OCI-LY7 (cell line): ENCODE measurements around the genes GIMD1, RRH and FAM241A.

DNA sequence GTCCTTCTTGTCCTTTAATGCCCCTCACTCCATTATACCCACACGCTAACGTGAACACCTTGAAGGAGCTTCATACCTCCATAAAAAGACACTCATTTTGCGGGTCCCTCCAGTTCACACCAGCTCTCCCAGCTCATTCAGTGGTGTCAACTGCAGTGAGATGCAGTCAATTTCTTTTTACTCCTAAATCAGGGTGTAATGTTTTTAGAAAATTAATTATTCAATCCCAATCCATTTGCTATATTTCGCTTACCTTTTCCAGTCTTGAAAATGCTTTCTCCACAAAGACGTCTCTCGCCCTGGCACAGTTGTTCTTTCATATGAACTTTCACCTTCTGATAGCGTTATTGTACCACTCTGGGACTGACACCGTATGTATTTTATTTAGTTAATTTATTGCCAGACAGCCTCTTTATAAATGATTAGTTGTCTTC, at the start of gene GIMD1:
TSS of gene GIMD1 (minus strand) at position 322 of the 434 bp plus-strand sequence.
- PRO-cap = no peak
- RAMPAGE, long total RNA = no peak

DNA sequence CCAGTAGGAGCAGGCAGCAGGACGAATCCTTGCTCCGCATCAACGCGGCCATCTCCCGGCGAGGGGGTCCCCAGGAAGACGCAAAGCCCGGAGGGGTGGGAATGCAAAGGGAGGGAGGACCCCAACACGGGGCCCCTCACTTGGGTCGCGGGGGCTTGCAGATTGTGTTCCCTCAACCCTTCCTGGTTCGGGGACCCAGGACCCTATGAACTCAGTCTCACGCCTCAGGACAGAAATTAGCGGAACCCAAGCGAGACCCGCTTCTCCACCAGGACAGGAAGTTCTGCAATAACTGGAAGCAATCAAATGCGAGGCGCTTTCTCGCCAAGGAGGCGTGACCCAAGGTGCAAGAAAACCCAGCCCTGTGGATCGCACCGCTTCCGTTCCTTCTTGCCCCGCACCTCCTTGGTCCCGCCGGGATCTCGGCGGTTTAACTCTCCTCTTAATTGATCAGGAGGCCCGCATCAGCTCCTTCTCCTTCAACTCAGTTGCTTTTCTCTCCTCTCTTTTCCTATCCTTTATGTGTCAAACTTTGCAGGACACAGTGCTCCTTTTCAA, 494 bp downstream of the DKK2 start:
- PRO-cap = no peak
- RAMPAGE, long total RNA = no peak

DNA sequence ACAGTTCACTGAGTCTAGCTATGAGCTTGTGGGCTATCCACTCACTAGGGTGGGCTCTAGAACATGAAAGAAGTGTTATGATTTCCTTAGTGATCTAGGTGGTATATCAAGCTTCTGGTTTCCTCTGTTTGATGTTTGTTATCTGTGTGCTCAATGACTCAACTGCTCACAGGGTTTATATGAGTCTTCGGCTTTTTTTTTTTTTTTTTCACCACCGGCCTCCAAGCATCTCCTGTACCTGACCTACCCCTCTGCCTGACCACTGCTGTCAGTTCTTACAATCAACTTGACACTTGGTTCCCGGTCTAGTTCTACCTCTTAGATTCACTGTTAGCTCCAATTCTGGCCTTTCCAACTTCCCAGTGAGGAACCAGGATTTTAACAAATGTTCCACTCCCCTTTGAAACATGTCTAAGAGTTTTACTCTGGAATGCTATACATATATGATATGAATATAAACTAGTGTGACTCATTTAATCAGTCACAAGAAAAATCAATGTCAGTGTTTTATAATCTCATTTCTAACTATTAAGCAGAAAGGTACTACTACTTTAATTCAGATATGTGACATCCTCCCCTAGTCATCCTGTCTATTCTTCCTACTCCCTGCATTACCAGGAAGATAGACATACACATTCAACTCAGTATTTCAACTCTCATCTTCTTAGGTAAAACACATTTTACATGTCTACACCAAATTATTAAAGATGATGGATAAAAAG, 102.9 kb downstream of the PAPSS1 start:
- PRO-cap = no peak
- RAMPAGE, long total RNA = no peak

GRCh38 chr4:107862396-107863267, 37.9 kb downstream of the SGMS2 start:
- PRO-cap = no peak
- RAMPAGE, long total RNA = no peak

DNA sequence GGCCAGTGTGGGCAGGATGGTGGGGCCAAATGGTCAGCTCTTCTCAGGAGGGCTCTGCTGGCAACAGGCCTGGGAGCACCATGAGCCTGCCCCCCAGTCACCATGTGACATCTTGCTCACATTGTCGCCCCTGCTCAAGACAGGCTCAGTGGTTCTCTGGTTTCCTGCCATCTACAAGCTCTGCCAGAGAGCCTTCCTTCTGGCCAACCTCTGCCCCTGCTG, 40.2 kb downstream of the HADH start:
- PRO-cap = no peak
- RAMPAGE, long total RNA = no peak

- PRO-cap = no peak
- RAMPAGE, long total RNA = no peak
These were observed 40.6 kb downstream of the HADH start for GRCh38 chr4:108030210-108030839.

DNA sequence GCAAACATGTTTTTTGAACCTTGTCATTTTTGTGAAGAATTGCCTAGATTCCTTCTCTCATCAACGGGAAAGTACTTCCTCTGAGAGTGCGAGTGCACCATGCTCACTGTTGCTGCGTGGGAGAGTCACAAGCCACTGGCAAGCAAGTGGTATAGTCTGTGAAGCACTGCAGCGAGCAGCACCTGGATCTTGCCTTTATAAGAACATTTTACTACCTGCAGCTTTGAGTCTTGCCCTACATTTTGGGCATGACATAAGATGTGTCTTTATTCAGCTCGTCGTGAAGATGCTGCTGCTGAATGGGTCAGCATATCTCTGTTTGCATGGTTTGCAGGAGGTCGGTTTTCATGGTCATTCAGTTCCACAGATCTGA, 44.9 kb downstream of the HADH start:
- PRO-cap = bidirectional peak, plus-strand start at position 152 of the sequence, minus-strand start at position 137 of the sequence
- RAMPAGE, long total RNA = no peak

DNA sequence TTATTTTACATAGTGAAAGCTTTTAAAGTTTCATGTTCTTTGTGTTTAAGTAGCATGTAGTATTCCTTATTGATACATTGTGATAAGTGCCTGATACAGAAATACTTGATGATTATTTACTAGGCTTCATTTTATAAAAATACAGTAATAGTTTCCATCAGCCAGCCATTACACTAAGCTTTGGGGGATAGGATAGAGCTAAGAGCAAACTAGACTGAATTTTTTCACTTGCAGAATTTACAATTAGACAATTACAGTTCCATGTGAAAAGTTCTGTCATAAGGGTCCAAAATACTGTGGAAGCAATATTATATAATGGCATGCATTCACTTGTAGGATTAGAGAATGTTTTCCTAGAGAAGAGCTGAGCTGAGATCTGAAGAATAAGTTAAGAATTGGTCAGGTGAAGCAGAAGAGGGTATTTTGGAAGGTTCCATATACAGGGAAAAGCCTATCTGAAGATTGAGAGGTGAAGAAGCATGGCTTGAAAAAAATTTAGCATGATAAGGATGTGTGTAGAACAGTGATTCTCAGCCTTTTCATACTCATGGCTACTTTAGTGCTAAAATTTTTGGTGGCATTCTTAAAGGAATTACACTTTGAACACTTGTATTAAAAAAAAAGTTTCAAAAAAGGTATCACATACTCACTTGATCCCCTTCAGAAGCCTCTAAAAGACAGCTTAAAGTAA, 13.3 kb downstream of the SEC24B start:
- PRO-cap = no peak
- RAMPAGE, long total RNA = no peak

- PRO-cap = no peak
- RAMPAGE, long total RNA = no peak
These were observed 4.6 kb downstream of the CASP6 start for GRCh38 chr4:109698602-109699019.

DNA sequence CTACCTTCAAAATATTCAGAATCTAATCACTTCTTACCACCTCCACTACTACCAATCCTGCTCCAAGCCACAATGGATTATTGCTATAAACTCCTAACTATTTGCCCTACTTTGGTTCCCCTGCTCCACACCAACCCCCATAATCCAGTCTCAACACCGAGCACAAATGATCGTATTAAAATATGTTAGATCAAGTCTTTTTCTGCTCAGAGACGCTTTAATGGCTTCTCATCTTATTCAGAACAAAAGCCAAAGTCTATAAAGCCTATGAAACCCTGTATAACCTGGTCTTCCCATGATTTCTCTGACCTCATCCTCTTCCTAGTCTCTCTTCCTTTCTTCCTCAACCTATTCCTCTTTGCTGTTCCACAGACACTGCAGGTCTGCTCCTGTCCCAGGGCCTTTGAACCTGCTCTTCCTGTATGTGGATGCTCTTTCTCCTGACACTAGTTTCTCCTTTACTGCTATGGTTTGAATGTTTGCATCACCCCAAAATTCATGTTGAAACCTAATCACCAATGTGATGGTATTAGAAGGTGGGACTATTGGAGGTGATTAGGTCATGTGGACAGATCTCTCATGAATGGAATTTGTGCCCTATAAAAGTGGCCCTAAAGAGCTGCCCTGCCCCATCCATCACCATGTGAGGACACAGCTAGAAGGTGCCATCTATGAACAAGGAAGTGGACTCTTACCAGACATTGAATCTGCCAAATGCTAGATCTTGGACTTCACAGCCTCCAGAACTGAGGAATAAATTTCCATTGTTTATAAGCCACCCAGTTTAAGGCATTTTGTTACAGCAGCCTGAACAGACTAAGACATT, 7.8 kb downstream of the PLA2G12A start:
- PRO-cap = no peak
- RAMPAGE, long total RNA = no peak

DNA sequence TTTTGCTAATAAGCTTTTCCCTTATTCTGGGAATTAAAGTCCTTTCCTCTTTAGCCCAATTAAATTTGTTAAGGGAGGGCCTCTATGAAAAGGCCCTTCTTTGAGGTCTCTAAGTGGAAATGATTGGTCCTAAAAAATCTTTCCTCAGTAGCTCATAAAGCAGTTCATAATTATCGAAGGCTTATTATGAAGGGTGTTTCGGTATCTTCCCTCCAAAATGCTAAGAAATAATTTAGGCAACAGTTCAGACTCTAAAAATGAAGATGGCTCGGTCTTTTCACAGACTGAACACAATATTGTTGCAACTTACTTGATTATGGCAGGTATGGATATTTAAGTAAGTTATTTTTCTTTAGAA, at the start of gene RRH:
TSS of gene RRH (plus strand) at position 162 of the 358 bp plus-strand sequence.
- PRO-cap = no peak
- RAMPAGE, long total RNA = no peak

DNA sequence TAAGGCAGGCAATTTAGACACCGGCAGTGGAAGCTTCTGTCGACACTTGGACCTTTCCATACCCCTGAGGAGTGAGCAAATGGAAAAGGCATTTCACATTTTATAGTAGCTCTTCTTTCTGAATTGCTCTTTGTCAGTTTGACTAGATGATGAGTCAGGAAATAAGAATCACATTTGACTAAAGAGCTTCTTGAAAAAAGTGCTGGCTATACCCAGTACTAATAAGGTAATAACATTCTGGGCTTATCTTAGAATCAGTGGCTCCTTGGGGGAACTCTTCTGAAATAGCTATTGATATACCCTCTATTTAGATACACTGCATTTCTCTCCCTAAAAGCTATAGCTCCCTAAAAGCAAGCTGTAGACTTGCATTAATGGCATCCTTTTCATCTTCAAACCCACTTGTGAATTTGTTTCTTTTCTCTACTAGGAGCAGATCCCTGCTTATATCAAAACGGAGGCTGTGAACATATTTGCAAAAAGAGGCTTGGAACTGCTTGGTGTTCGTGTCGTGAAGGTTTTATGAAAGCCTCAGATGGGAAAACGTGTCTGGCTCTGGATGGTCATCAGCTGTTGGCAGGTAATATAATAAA, 67.8 kb downstream of the EGF start:
- PRO-cap = no peak
- RAMPAGE, long total RNA = no peak

DNA sequence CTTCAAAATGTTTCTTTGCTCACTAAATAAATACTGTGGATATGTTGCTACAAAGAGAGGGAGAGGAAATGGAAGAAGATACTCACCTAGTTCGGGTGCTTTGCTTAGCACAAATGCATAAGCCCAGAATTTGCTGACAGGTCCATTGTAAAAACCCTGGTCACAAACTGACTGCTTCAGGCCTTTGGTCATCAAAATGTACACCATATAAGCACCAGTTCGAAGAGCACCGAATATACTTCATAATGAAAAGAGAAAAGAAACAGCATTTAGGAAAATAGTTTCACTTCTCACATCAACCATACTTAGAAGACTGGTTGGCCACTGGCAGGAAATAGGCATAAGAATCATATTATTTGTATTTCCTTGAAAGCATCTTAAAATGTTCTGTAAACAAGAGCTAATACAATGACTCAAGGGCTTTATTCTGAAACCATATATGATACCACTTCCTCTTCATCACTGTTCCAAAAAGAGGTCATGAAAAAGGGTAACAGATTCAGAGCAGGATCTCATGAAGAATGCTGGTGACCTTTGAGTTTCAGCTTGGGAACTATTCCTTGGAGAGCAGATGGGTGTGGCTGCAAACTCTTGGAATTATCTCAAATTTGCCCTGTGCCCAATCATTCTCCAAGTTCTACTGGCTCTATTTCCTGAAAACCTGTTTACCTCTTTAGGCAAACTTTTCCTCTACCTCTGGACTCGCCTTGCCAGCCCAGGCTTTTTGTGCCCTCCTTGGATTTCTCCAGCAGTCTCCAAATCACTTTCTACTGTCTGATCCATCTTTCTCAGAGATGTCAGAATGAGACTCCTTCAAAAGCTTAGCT, 138.7 kb downstream of the ELOVL6 start:
- PRO-cap = no peak
- RAMPAGE, long total RNA = no peak

GRCh38 chr4:110085102-110085658, 113.2 kb downstream of the ELOVL6 start:
- PRO-cap = no peak
- RAMPAGE, long total RNA = no peak

DNA sequence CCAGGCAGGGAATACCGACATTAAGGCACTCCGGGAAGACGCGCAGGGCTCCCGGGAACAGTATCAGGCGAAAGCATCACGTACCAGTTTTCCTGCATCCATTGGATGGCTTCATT, 394 bp downstream of the ELOVL6 start:
- PRO-cap = no peak
- RAMPAGE, long total RNA = no peak

- PRO-cap = no peak
- RAMPAGE, long total RNA = no peak
These were observed 2.2 kb downstream of the PITX2 start for GRCh38 chr4:110620639-110621064.

DNA sequence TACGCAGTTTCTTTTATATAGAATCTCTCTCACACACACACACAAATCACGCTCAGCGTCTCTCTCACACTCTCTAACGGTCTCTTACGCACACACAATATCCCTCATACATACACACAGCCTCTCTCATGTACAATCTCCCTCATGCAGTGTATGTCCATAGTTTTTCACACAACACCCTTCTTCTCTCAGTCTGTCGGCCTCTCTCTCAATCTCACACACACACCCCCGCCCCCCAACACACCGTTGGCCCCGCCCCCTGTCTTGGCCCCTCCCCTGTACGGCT, 225 bp upstream of the FAM241A start:
- PRO-cap = bidirectional peak, plus-strand start outside the sequence, minus-strand start at position 242 of the sequence
- RAMPAGE, long total RNA = no peak

GRCh38 chr4:112145372-112146566, at the start of gene FAM241A:
FAM241A (plus strand) TSS chr4:112145454.
- PRO-cap = bidirectional peak, plus-strand start at chr4:112145454, minus-strand start at chr4:112145327; bidirectional peak, plus-strand start at chr4:112145909, minus-strand start at chr4:112145869
- RAMPAGE, long total RNA = no peak

DNA sequence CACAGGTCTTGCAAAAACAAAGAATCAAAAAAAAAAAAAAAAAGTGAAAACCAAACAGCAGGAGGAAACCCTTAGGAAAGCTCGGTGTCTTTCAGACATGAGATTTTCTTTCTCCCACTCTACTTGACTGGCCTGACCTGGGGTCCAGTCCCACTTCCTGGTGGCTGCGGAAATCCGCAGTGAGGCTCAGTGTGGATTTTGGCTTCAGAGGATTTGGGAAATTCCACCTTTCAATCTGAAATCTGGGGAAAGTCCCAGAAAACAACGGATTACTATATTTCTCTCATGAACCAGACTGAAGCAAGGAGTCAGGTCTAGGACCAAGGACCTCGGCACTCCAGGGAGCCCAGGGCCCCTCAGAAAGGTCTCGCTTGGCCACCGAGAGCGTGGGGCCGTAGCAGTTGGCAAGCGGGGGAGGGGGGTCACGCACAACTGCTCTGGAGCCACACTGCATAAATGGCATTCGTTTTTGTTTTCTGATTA, 794 bp downstream of the TIFA start:
- PRO-cap = bidirectional peak, plus-strand start outside the sequence, minus-strand start at position 337 of the sequence
- RAMPAGE, long total RNA = start-site peak on the plus strand centred at position 349 of the sequence, 550 bp wide, 23 and 5 reads in 2 replicates

DNA sequence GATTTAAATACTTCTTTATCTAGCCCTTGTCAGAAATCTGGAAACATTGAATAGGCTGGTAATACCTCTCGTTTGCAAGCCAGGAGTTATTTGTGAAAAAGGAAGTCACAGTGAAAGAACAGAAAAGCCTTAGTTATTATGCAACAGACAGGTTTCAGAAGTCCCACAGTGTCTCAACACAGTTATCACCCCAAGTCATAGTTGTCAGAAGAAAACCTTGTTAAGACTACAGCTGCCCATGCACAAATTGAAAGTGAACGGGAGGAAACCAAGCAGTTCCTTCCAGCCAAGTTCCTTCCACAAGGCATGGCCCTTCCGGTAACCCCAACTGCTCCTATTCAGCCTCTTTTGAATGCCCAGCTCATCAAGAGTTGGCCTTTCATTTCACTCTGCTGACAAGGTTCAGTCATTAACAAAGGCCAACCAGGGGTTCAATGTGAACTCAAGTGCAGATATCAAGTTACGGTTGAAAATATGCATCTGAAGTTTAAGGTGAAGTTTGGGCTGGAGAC, 15.5 kb downstream of the ALPK1 start:
- PRO-cap = no peak
- RAMPAGE, long total RNA = no peak